HT-29 (cell line): ENCODE data around the gene CDK5R1.

DNA sequence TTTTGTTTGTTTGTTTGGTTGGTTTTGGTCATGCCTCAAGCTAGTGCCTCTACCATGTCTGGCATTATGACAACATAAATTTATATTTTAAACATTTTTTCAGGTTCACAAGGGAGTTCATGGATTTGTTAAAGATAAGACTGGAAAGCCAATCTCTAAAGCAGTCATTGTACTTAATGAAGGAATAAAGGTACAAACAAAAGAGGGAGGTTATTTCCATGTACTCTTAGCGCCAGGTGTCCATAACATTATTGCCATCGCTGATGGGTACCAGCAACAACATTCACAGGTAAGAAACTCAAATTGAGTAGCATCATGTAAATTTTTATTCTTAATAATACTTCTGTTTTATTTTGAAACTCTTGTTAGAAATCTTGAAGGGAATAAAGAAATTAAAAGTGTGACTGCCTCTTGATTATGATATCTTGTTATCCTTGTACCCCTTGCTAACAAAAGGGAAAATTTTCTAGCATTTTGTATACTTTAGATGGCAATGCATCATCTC, 15.4 kb upstream of the GOSR1 start:
- RAMPAGE, long total RNA, result no peak

DNA sequence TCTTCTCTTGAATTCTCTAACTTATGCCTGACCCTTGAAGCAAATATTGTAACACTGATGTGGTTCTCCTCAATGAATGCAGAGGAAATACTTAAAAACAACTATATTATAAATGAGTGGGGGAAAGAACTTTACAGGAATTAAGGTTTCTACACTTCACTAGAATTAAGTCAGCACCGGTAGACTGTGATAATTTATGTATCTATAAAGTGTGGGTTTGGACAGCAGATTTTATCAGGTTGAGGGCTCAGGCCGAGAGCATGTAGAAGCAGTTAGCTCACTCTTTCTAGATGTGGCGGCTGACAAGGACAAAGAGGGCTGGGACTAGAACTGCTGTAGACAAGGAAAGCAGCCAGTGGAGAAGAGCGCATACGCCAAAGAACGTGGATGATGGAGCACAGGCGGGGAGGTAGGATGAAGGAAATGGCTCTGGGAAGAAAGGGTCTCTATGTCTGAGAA, 566 bp upstream of the GOSR1 start:
- RAMPAGE, long total RNA, result no peak

DNA sequence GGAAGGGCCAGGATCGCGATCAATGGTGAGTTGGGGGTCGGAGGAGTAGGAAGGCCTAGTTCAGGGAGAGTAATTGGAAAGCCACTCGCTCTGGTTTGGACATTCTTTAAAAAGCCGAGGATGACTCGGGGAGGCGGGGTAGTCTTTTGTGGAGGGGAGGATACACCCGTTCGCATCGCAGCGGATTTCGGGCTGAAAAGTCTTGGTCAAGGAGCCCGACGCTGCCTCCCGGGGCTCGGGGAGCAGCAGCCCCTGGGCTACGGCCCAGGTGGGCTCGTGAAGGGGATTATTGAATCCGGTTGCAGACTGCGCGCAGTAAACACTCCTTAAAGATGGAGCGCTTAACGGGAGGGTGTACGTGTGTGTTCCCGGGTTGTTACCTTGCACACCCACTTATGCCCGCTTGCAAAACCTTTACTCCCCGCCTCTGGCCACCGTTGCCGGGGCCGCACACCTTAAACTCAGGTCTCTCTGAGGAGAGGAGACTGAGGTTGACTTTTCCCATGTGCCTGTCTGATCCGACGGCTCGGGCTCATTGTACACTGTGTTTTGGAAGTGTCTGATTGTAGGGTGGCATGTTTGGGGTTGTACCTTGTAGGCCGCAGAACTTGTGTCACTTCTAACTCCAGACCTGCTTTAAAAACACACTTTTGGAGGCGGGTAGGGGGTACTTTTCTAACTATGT, 123.9 kb downstream of the GOSR1 start:
- RAMPAGE, long total RNA, result no peak

- RAMPAGE, long total RNA, result no peak
Observed at GRCh38 chr17:30933756-30934478, 12.2 kb downstream of the ADAP2 start.

DNA sequence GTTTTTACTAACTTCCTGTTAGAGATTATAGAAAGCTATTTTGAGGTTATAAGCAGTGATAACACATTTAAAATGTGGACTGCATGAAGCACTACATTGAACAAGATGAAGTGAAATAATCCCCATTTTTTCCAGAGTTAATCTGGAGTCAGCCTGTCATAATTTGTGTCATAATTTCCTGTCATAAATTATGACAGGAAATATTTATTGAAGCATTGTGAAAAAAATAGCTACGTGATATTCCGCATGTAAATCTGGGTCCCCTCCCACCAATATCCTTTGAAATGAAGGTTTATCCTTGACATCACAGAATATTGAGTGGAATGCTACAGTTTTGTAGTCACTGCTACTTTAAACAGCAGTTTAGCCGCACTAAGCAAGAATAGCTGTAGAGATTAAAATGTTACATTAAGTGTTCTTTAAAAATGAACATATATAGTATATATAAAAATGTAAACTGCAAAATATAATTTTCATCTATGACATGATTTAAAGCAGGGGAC, 40.0 kb downstream of the OMG start:
- RAMPAGE, long total RNA, result no peak

GRCh38 chr17:31490033-31490805, 98.7 kb downstream of the RAB11FIP4 start:
- RAMPAGE, long total RNA, result no peak

DNA sequence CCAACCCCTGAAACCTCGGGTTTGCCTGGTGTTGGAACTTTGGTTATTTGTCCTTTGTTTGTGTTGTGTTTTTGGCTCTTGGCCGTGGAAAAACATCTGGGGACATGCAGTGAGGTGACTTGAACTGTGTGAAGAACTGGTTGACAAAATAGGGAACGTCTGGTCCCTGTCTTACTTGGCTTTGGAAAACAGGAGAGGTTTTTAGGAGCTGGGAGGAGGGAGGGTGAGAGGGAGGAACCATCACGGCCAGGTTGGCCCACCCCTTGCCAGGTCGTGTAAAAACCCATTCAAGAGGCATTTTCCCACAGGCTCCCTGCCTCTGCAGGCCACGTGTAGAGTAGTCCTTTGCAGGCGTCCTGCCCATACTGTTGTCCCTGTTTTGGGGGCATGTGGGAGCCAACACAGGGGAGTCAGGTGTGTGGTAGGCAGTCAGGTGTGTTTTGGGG, 169.3 kb downstream of the RAB11FIP4 start:
- RAMPAGE, long total RNA, result no peak

GRCh38 chr17:31650045-31650310, 209.1 kb downstream of the COPRS start:
- RAMPAGE, long total RNA, result no peak

DNA sequence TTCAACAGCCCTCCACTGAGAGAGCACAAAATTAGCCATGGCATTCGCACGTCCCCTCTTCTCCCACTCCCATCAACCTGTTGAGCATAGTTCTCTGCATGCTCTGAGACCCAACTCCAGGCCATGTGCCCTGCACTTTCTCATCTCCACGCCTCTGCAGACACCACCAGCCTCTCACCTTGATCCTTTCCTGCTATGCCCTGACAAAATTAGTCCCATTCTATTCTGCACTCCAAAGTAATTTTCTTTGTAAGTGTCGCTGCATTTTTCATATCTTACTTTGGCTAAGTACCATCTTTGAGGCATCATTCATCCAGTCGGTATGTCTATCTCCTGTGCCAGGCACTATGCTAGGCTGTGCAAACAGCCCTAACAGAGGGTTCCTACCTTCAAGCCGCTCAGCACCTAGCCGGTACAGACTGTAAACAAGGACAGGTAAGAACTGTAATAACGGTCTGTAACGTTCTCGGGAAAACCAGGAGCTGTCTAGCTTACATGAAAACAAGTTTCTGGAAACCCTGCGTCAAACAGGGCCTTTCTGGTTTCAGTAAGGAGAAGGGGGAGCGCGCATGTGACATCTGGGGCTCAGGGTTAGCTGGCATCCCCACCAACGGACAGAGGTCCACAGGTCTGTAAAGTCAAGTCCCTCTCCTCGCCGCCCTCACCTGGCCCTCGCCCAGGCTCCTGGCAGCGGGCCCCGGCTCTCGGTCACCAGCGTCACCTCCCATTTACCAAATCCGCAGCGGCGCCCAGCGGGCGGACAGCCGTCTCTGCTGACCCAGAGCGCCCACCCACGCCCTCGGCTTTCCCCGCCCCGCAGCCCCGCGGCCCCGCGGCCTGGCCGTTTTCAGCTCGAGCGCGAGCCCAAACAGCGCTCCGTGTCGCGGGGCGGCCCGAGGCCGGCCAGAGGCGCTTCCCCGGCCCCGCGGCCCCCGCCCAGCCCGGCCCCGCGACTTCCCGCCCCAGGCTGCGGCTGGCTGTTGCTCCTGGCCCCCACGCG, 651 bp downstream of the COPRS start:
- RAMPAGE, long total RNA, result no peak

DNA sequence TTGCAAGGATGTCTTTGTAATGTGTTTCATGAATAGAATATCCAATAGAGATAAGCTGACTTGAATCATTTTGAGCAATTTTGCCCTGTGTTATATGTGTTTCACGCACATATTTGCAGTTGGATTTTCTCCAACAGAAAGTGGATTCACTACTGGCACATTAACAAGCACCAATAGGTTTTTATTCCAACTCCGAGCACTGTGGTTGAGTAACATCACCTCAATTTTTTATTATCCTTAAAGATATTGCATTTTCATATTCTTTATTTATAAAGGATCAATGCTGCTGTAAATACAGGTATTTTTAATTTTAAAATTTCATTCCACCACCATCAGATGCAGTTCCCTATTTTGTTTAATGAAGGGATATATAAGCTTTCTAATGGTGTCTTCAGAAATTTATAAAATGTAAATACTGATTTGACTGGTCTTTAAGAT, 7.2 kb upstream of the LRRC37B start:
- RAMPAGE, long total RNA, result no peak

GRCh38 chr17:32007521-32008535, 645 bp downstream of the LRRC37B start:
- RAMPAGE, long total RNA, result no peak

- RAMPAGE, long total RNA, result no peak
Observed at GRCh38 chr17:32267728-32268237, 2.2 kb downstream of the RHBDL3 start.

GRCh38 chr17:32310998-32311762, 30.8 kb downstream of the C17orf75 start:
- RAMPAGE, long total RNA, result no peak

- RAMPAGE, long total RNA, result no peak
Observed at GRCh38 chr17:32386295-32386995, 36.5 kb downstream of the ZNF207 start.

GRCh38 chr17:32445775-32446675, 1.7 kb downstream of the PSMD11 start:
- RAMPAGE, long total RNA, result no peak

DNA sequence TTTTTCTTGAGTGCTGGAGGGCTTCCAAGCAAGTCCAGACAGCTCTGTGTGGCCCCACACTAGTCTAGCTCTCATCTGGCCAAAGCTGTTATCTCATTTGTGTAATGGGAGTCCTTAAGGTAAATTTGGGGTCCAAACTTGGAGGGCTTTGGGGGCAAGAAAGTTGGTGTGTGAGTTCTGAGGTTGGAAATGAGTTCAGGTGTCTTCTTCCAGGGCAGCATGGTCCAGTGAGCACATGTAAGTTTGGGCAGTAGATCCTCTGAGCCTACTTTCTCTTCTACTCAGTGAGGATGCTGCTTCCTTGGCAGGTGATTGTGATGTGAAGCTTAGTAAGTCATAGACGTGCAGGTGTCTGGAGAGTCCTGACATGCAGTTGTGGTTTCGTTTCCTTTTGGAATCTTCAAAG, 4.4 kb upstream of the CDK5R1 start:
- RAMPAGE, long total RNA, result no peak

DNA sequence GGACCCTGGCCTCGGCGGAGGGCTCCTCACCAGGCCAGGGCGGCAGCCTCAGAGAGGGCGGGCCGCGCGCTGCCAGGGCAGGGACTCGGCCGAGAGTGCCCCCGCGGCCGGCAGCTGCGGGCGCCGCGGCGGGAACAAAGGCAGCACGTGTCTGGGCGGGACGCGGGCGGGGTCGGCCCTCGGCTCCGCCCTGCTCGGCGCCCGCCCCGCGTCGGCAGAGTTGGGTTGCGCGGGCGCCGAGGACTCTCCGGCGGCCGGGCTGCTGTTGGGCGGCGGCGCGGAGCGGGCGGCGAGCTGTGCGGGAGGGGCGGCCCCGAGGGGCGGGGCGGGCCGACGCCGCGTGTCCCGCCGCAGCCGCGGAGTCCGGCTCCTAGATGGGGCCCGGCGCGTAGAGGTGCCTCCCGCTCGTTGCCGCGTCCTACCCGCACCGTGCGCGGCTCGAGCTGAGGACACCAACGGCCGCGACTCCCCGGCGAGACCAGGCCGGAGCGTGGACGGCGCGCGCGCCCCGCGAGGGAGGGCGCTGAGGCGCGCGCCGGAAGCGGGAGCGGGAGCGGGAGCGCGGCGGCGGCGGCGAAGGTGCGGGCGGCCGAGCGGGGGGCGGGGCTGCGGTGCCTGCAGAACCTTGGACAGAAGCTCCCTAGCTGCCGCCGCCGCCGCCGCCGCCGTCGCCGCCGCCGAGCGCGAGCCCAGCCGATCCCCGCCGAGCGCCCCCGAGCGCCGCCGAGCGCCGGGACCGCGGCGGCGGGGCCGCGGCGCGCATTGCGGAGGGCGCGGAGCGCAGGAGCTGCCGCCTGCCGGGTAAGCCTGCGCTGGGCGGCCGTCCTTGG, at the start of gene CDK5R1:
Gene CDK5R1, plus strand, starts transcription at position 632 of the 830 bp plus-strand sequence.
- RAMPAGE, long total RNA, result no peak

DNA sequence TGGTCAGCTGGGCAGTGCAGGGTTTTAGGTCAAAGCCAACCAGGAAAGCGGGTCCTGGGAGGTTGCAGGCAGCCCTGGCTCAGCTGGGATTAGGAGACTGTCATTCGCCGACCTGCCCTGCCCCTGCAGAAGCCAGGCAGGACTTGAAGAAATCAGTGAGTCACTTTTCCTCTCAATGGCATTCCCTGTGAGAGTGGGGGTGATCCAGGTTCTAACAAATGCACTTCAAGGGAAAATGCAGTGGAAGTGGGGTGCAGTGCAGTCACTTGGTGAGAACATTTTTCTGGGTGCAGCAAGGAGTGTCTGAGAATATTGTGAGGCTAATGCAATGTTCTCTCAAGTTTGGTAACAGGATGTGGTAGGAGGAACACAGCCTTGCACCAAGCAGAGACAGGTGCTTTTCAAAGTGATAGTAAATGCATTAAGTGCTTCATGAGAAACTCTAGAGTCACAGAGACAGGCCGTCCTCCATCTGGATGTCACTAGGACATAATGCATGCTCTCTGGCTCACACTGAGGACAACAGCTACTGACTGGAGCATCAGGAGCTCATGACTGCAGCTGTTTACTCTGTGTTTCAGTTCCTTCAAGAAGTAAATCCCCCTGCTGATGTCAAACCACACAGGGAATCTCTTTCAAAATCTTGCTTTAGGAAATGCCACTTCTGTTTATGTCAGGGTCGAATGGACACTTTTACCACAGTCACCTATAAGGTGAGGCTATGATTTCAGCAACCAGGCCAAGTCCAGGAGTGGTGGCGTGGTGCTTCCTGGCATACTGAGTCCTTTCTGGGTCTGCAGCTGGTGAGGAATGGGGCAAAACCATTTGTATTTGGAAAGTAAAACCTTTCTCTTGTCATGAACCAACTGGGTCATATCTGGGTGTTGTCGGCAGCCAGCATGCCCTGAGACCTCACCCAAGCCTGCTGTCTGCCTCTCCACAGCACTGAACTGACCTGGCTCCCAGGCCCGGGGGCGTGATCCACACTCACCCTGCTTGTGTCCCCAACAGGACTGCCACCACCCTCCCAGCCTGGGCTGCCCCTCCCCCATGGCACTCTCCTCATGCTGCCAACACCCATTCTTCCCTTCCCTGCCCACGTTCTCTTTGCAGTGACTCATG, 16.8 kb downstream of the CDK5R1 start:
- RAMPAGE, long total RNA, result no peak

DNA sequence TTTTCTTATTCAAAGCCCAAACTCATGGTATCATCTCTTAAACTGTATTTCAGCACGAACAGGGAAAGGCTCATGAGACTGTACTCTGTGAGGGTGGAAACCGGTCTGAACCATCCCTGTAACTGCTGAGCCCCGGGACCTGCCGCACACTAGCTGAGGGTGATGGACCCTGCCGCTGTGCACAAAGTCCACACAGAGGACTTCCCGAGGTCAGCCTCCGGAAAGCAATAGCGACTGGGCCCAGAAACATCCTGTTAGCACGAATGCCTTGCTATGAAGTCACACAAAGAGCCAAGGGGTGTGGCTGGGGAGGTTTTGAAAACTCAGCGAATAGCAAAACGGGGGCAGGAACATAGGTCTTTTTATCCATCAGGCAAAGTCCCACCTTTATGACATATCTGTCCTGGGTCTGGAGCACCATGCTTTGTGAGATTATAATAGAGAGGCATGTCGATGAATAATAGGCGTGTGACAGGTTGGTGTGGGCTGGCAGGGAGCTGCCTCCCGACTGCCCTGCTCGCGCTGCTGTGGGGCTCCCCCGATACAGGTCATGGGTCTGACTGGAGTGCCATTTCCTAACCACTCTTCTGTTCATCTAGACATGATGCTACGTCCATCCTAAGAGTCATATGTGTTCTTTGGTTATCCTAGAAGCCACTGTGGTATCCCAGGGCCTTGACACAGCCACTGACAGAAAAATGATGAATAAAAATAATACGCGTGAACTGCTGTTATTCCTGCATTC, 33.5 kb downstream of the CDK5R1 start:
- RAMPAGE, long total RNA, result no peak

GRCh38 chr17:32528756-32529161, 42.0 kb downstream of the CDK5R1 start:
- RAMPAGE, long total RNA, result no peak